Colic lymph node (tissue), 1 donor: Measurements from ENCODE around the gene TMEM134.

DNA sequence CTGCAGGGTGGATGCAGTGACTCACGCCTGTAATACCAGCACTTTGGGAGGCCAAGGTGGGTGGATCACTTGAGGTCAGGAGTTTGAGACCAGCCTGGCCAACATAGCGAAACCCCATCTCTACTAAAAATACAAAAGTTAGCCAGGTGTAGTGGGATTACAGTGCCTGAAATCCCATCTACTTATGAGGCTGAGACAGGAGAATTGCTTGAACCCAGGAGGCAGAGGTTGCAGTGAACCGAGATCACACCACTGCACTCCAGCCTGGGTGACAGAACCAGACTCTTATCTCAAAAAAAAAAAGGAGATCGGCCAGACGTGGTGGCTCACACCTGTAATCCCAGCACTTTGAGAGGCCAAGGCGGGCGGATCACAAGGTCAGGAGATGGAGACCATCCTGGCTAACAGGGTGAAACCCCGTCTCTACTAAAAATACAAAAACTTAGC is 8.7 kb upstream of the RBM14 start:
- PRO-cap, result no peak

GRCh38 chr11:66617787-66618076 is 1.3 kb downstream of the RBM14 start:
- PRO-cap, result no peak

DNA sequence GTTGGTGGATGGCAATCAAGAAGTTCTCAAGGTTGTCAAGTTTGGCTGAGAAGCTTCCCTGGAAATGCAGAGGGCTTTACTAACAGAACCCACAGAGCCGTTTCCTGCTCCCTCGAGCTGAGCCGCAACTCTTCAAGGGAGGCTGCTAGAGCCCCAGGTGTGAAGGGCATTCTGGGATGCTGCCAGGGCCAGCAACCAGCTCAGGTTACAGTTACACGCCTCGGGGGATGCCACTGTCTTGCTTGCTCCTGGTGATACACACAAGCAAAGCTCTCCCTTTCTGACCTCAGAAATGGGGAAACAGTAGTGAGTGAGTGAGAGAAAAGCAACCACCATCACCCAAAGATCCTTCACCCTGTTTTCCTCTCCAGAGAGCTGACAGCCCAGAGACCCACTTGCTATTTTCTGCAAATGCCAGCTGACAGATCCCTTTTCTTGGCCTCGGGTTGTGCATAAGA is 24.0 kb downstream of the LRFN4 start:
- PRO-cap, result no peak

DNA sequence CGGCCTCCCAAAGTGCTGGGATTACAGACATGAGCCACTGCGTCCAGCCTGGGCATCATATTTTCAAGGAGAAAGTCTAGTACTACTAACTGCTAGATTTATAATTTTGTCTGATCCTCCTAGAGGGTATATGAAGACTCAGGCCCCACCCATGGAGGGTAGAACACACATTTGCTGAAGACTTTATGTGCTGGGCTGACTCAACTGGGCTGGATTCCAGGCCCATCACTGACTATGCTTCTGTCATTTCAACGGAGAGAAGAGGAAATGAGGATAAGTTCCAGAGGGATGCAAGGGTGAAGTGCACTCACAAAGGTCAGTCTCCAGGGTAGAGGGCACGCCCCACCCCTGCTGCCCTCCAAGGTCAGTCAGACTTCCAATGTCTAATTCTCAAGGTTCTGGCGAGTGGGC is 7.5 kb upstream of the C11orf86 start:
- PRO-cap, result no peak

GRCh38 chr11:67006366-67006885 is 16.5 kb upstream of the SYT12 start:
- PRO-cap, result no peak

- PRO-cap, result no peak
Measured at GRCh38 chr11:67022306-67022549, 706 bp upstream of the SYT12 start.

DNA sequence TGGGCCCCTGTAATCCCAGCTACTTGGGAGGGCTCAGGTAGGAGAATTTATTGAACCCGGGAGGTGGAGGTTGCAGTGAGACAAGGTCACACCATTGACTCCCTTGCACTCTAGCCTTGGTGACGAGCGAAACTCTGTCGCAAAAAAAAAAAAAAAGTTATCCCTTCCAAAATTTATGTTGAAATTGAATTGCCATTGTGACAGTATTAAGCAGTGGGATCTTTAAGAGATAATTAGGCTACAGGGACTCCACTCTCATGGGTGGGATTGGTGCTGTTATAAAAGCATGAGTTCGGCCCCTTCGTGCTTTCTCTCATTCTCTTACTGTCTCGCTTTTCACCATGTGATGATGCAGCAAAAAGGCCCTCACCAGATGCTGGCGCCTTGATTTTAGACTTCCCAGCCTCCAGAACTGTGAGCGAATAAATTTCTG is 66.5 kb downstream of the KDM2A start:
- PRO-cap, result no peak

GRCh38 chr11:67254761-67255557 is 11.3 kb upstream of the GRK2 start:
- PRO-cap, result no peak

DNA sequence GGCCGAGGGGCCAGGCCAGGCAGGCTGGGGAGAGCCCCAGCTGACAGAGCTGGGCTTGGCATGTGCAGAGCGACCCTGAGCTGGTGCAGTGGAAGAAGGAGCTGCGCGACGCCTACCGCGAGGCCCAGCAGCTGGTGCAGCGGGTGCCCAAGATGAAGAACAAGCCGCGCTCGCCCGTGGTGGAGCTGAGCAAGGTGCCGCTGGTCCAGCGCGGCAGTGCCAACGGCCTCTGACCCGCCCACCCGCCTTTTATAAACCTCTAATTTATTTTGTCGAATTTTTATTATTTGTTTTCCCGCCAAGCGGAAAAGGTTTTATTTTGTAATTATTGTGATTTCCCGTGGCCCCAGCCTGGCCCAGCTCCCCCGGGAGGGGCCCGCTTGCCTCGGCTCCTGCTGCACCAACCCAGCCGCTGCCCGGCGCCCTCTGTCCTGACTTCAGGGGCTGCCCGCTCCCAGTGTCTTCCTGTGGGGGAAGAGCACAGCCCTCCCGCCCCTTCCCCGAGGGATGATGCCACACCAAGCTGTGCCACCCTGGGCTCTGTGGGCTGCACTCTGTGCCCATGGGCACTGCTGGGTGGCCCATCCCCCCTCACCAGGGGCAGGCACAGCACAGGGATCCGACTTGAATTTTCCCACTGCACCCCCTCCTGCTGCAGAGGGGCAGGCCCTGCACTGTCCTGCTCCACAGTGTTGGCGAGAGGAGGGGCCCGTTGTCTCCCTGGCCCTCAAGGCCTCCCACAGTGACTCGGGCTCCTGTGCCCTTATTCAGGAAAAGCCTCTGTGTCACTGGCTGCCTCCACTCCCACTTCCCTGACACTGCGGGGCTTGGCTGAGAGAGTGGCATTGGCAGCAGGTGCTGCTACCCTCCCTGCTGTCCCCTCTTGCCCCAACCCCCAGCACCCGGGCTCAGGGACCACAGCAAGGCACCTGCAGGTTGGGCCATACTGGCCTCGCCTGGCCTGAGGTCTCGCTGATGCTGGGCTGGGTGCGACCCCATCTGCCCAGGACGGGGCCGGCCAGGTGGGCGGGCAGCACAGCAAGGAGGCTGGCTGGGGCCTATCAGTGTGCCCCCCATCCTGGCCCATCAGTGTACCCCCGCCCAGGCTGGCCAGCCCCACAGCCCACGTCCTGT is 3.5 kb upstream of the ANKRD13D start:
- PRO-cap, result no peak

GRCh38 chr11:67290858-67291421 is 1.8 kb downstream of the ANKRD13D start:
- PRO-cap, result no peak

DNA sequence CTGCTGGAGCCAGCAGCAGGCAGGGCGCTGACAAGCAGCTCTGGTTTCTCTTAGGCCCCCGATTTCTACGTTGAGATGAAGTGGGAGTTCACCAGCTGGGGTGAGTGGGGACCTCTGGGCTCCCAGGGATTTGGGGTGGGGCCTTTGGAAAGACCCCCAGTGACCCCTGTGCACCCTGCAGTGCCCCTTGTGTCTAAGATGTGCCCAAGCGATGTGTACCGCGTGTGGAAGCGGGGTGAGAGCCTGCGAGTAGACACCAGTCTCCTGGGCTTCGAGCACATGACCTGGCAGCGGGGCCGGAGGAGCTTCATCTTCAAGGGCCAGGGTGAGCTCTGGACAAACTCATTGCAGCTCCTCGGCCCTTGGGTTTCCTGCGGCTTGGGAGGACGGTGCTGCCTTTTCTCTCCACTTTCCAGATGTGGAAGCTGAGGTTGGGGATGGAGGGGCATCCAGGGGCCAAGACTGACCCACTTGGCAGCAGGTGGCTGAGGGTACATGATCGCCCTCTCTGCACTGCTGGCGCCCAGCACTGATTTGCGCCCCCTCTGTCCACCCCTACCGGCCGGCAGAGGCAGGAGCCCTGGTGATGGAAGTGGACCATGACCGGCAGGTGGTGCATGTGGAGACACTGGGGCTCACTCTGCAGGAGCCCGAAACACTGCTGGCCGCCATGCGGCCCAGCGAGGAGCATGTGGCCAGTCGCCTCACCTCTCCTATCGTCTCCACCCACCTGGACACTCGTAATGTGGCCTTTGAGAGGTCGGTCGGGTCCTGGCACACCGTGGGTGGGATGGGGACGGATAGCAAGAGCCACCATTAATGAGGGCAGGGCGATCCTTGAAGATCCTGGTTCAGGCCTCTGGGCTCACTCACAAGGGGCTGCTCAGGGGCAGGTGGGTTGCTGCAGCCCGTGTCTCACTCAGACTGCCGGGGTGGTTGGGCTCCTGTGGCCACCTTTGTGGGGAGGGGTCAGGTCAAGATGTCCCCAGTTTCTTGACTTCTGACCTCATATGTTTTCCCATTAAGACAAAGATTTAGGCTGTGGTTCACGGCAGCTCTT is 2.6 kb downstream of the ANKRD13D start:
- PRO-cap, result no peak

- PRO-cap, result unidirectional peak, minus-strand start at chr11:67304181
Measured at GRCh38 chr11:67303662-67304450, 526 bp downstream of the SSH3 start.

- PRO-cap, result unidirectional peak, plus-strand start at chr11:67420694; bidirectional peak, plus-strand start at chr11:67421388, minus-strand start at chr11:67421184
Measured at GRCh38 chr11:67420229-67421479, 5.2 kb downstream of the CARNS1 start.

- PRO-cap, result no peak
Measured at GRCh38 chr11:67467948-67468707, 923 bp downstream of the TMEM134 start.

DNA sequence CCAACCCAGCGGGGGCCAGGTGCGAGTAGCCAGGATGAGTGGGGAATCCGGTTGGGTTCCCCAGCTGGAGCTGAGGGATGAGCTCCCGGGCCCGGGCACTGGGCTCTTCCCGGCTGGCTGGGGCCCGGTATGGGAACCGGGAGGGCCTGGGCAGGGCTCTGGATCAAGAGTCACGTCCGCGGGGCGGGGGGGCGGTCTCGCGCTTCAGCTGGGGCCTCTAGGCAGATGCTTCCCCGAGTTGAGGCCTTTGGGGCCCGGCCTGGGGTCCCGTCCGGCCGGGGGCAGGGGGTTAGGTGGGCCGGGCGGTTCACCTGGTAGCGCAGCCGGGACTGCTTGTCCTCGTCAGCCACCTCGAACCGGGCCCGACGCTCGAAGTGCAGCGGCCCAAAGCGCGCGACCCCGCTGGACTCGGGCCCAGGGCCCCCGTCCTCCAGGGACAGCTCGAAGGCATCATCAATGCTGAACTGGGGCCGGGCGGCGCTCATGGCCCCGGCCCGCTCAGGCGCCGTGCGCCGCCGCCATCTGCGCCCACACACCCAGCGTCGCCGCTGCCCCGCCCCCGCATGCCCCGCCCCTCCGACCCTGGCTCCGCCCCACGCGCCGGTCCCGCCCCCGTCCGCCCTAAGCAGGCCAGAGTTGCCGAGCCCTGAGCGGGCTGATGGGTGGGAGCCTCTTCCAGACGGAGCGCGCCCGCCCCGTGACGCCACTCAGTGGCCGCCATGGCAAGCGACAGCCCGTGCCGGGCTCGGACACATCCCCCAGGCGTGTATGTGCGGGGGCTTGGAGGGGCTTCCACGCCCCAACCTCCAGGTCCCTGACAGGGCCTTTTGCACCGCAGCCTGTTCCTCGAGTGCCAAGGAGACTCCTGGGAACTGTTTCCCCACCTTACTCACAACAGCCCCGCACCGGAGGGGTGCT is at the start of gene TMEM134:
TSS of gene TMEM134 (minus strand) at position 544 of the 918 bp plus-strand sequence.
- PRO-cap, result bidirectional peak, plus-strand start at position 633 of the sequence, minus-strand start at position 524 of the sequence

DNA sequence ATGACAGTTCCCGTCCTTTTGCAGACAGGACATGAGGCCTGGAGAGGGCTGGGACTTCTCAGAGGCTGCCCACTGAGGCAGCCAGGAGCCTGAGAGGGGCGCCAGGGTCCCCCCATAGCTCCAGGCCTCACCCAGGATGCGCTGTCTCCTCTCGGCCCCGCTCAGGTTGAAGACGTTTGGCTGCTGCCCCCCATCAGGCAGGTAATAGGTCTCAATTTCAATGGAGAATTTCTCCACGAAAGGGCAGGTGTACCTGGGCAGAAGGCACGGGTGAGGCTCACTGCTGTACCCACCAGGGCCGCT is 3.1 kb downstream of the PITPNM1 start:
- PRO-cap, result no peak

- PRO-cap, result no peak
Measured at GRCh38 chr11:67572645-67573272, 10.9 kb upstream of the GSTP1 start.

DNA sequence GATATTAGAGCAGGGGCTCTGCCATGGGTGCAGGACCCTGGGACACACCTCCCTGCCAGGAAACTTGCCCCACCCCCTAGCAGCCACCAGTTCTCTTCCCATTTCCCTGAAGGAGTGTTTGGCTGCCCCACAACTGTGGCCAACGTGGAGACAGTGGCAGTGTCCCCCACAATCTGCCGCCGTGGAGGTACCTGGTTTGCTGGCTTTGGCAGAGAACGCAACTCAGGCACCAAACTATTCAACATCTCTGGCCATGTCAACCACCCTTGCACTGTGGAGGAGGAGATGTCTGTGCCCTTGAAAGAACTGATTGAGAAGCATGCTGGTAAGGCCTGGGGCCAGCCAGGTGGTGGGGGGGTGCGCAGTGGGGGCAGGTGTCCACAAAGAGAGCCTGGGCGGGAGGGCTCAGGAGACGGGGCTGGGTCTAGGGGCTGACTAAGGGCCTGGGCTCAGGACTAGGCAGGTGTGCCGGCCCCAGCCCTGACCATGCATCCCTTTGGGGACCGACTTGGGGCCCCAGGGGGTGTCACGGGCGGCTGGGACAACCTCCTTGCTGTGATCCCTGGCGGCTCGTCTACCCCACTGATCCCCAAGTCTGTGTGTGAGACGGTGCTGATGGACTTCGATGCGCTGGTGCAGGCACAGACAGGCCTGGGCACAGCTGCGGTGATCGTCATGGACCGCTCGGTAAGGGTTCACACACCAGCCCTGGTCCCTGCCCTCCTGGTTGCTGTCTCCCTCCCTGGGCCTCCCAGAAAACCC is 4.3 kb downstream of the NDUFV1 start:
- PRO-cap, result no peak

- PRO-cap, result no peak
Measured at GRCh38 chr11:67647497-67647831, 3.1 kb downstream of the ACY3 start.

- PRO-cap, result no peak
Measured at GRCh38 chr11:67652564-67652953, 2.0 kb upstream of the ACY3 start.